HCT116 (cell line): ENCODE results near the genes C9orf152, PTGR1 and DNAJC25.

DNA sequence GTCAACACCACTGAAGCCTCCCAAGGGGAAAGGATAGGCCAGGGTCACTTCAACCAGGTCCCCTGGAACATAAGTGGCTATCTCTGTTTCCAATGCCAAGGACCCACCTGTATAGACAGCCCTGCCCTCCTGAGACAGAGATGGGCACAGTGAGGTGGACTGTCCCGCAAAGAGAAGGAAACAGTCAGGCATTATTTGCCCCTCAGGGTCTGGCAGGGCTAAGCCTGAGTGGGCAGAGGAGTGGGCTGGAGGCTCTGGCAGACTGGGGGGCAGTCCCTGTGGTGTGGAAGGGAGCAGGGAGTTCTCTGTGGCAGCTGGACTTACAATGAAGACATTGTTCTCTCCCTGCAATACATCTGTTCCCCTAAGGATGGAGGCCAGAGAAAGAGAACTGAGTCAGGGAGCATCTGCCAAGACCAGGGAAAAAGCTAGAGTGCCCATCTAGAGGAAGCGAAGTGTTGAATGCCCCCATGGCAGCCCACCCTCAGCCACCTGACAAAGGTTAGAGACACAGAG, 76.3 kb downstream of the ACTL7B start:
- RRBS: no CpG with 5 or more reads among the region's 2 CpGs

DNA sequence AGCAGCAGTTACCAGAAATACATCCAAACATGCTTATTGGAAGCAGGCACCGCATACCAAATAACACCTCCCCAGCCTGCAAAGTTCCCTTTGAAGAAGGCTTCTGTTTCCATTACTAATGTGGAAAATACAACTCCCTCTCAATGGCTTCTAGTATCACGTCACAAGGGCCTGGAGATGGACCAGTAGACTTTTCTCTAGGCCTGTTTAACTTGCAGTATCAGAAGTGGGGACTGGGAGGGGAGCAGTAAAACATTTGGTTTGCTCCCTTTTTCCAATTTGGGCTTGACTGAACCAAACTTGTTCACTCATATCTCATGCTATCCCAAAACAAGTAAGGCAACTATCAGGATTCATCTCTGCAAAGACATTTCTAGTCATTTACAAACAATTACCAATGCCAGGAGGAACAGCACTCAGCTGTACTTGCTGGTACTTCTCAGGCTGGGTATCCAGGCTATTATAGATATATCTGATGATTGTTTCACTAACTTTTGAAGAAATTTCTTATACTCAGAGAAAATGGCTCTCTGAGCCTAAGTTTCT, 20.6 kb downstream of the TMEM245 start:
- RRBS: no CpG with 5 or more reads among the region's 2 CpGs

DNA sequence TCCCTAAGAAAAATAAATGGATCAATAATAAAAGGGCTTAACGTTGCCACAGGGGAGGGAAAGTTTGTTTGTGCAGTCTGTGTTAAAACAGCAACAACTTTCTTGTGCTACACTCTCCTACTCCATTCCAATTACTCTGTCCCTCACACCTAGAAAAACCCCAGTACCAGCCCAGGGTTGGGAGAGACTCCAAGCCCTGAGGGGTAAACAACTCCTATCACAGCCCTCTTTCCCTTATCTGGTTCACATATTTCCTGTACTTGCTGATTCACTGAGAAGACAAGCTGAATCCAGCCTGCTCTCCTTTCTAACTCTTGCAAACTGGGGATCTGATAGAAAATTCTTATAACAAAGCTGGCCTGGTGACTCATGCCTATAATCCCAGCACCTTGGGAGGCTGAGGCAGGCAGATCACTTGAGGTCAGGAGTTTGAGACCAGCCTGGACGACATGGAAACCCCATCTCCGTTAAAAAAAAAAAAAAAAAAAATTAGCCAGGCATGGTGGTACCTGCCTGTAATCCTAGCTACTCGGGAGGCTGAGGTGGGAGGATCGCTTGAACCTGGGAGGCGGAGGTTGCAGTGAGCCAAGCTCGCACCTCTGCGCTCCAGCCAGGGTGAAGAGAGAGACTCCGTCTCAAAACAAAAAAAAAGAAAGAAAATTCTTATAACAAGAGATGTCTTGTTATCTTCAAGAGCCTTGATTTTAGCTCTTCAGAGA, 44.6 kb downstream of the PTPN3 start:
- RRBS: no CpG with 5 or more reads among the region's 9 CpGs

GRCh38 chr9:109475405-109475956, 22.6 kb downstream of the PTPN3 start:
- RRBS: 94% methylated on average over 3 of the region's 7 CpGs

DNA sequence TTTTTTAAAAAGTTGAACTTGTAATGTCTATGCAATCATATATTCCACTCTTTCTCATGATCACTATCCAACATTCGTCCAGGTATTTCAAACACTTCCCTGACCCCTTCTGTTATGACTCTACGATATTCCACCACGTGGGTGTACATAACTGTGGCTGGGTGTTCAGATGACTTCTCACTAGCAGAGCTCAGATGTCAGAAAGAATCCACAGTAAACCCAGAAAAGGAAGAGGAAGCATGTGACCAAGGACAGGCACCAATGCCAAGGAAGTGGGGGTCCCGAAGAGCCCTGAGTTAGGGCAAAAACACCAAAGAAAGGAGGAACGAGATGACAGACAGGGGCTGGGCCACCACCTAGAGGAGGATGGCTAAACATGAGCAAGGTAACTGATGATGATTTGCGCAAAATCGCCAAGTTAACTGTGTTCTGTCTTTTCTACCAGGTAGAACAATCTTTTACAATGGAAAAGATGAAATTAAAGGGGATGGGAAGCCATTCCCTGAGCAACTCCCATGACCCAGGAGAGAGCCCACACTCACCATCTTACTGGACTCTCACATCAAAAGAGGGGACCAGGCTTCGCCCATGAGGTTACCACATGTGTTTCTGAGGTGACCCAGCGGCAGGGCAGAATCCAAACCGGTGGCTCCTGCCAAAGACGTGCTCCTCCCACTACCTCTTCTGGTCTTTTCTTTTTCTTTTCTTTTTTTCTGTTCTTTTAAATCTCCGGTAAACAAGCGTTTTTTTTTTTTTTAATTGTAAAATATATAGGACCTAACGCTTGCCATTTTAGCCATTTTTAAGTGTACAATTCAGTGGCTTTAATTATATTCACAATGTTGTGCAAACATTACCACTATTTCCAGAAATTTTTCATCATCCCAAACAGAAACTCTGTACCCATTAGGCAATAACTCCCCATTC, 19.6 kb downstream of the PTPN3 start:
- RRBS: over 99% methylated on average over 3 of the region's 14 CpGs

DNA sequence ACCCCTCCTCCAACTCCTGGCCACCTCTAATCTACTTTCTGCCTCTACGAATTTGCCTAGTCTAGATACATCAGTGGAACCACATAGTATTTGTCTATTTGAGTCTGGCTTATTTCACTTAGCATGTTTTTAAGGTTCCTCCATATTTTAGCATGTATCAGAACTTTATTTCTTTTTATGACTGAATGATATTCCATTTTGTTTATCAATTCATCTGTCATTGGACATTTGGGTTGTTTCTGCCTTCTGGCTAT, 19.0 kb downstream of the PTPN3 start:
- RRBS: no CpG with 5 or more reads among the region's 1 CpG

- RRBS: 2% methylated on average over 23 of the region's 58 CpGs
Measured at GRCh38 chr9:109499141-109500105, 1.3 kb upstream of the PTPN3 start.

GRCh38 chr9:109907278-109908297, 127.6 kb downstream of the PALM2AKAP2 start:
- RRBS: no CpG with 5 or more reads among the region's 10 CpGs

DNA sequence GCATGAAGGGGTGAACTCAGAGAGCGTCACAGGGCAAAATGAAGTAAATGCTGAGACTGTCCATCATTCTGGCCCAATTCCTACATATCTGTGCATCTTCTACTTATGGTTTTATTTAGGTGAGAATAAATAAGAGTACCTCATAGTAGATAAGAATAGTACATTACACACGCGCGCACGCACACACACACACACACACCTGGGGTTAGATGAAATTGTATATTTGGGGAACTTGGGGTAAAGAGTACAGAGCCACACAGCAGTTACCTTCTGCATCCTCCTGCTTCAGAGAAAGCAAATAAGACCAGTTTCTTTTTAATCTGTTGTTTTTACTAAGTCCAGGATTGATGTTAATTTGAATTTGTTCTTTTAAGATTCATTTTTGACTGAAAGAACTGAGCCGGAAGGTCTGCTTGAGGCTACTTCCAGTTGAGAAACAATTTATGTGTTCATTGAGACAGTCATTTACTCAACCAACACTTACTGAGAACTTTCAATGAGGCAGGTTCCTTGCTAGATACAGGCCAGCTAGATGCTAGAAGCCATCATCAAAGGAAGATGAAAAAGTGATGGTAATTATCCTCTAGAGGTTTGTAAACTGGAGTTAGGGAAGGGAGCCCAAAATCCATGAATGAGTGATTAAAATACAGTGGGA, 129.1 kb downstream of the PALM2AKAP2 start:
- RRBS: no CpG with 5 or more reads among the region's 6 CpGs

GRCh38 chr9:110048871-110049139, 159.2 kb downstream of the C9orf152 start:
- RRBS: no CpG with 5 or more reads among the region's 10 CpGs

DNA sequence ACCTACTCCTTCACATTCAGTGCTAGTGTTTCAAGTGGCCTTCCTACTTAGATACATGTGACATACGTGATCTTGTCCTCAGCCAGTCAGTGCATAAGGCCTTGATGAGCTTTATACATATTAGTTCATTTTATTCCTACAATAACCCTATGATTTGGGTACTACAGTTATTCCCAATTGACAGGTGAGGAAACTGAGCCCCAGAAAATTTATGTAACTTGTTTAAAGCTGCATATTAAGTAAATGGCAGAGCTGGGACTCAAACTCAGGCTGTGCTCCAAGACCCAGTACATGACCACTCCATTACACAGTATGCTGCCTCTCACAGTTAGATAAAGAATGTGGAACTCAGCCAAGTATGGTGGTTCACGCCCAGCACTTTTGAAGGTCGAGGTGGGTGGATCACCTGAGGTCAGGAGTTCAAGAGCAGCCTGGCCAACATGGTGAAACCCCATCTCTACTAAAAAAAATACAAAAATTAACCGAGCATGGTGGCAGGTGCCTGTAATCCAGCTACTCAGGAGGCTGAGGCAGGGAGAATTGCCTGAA, 2.5 kb downstream of the C9orf152 start:
- RRBS: no CpG with 5 or more reads among the region's 4 CpGs

DNA sequence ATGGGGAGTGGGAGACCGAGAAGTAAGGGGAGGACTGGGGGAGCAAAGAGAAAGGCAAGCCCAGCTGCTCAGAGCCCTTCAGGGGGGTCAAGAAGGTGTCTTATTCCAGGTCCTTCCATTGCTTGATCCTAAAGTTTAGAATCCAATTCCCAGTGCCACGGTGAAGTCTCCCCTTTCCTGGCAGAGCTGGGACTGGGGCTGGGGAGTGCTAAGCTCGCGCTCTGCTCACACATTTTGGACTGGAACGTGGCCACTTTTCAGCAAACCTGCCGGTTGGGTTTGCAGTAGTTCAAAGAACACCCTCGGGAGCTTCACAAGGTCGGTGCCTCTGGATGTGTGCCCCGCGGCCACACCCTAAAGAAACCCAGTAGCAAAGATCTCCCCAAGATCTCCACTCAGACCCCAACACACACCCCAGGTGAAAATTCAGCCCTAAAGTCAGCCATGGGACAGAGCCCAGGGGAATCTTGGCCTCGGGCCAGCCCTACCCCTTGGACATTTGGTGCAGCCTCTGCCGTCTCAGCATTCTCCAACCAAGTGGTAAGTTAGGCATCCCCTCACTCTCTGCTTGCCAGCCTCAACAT, at the start of gene C9orf152:
Gene C9orf152, minus strand, starts transcription at position 194 of the 584 bp plus-strand sequence.
- RRBS: no CpG with 5 or more reads among the region's 12 CpGs

DNA sequence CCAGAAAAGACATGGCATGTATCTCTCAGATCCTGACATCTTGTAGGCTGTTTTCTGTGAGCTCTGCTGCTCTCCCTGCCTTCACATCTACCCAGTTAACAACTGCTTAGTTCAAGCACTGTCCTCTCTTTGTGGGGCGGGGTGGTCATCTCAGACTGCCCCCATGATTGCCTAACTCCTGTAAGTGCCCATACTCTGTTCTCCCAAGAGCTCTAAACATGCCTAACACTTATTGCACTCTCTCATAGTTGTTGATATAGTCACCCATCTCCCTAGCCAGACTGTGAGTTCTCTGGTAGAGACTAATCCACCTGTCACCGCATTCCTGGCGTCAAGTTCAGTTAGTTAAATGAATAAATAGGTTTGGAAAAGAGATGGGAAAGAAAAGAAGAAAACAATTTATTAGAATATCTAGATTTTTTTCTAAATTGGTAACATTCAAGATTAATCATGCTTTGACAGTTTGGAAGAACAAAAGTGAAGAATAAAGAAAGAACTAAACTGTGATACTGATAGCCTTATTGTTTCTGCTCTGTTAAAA, 18.3 kb upstream of the MUSK start:
- RRBS: no CpG with 5 or more reads among the region's 3 CpGs

- RRBS: no CpG with 5 or more reads among the region's 4 CpGs
Measured at GRCh38 chr9:110928534-110929217, 109.6 kb downstream of the LPAR1 start.

- RRBS: no CpG with 5 or more reads among the region's 9 CpGs
Measured at GRCh38 chr9:110941296-110941747, 96.9 kb downstream of the LPAR1 start.

DNA sequence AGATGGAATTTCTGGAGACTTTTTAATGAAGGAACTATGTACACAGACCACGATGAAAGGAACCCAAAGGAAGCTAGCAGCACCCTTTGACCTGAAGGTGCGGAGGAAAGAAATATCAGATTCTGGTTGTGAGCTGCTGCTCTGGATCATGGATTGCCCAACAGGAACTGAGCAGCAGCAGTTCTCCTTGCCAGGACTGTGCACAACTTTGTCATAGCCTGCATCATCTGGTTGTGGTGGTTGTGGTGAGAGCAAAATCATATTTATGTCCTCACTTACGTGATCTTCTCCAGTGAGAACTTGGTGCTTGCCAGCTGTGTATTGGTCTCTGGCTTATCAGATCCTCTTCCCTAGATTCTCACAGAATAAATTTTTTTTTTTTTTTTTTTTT, 70.7 kb upstream of the LPAR1 start:
- RRBS: no CpG with 5 or more reads among the region's 3 CpGs

DNA sequence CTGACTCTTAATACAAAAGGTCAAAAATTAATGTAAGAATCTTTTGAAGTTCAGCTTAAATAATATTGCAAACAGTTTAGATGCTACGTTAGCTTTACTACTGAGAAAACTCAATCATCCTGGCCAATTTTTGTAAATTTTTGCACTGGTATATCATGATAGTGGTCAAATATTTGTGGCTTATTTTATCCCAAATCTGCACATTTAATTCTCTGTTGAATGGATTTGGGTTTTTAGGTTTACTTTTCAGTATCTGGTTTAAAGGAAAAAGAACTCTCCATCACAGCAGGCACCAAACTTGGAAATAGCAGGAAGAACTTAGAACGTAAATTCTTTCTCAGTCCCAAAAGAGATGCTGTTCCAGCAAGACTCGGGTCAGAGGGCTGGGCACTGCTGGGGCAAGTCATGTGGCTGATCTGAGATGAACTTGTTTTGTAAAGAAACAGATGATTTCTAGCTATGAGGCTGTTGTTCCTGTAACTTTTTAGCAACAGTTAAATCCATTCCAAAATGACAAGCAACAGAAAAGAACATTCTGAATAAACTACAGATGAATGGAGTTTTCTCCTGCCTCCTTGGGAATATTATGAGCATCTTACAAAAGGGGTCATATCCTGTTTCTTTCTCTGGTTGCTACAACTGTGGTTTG, 31.3 kb downstream of the OR2K2 start:
- RRBS: no CpG with 5 or more reads among the region's 3 CpGs

- RRBS: 38% methylated on average over 20 of the region's 76 CpGs
Measured at GRCh38 chr9:111598975-111600104, at the start of gene PTGR1. TSS of gene PTGR1 (minus strand) at chr9:111599647.

DNA sequence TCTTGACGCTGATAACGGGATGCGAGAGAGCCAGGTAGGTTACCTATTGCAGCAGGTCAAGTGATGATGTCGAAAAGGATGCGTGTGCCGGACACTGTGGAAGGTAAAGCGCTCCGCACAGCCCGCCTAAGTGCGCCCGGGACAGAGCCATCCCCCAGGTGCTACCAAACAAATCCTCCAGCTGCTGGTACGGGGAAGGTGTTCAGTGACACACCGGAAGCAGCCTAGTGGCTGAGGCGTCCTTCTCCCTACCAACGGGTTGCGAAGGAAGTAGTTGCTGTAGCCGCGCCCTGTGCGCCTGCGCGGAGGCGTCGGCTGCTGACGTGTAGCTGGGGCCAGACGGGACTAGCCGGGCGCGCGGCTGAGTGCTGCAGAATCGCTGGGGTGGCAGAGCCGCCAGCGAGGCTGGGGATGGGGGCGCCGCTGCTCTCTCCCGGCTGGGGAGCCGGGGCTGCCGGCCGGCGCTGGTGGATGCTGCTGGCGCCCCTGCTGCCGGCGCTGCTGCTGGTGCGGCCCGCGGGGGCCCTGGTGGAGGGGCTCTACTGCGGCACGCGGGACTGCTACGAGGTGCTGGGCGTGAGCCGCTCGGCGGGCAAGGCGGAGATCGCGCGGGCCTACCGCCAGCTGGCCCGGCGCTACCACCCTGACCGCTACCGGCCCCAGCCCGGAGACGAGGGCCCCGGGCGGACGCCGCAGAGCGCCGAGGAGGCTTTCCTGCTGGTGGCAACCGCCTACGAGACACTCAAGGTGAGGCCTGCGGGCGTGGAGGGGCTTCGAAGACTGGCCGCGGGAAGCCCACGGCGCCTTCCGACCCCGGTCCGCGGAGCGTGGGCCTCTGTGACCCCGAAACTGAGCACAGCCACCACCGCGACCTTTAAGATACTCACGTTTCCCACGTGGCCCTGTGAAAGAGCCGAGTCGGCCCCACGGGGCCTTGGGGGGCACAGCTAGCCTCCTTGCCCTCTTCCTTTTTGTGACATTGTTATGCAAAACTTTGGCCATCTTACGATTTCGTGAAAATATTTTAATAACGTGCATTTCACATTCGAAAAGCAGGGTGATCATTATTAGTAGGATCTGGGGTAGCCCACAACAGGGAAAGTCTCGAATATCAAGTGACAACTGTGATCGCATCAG, at the start of gene DNAJC25:
Gene DNAJC25, plus strand, starts transcription at position 338 of the 1,137 bp plus-strand sequence.
- RRBS: under 1% methylated on average over 17 of the region's 98 CpGs

DNA sequence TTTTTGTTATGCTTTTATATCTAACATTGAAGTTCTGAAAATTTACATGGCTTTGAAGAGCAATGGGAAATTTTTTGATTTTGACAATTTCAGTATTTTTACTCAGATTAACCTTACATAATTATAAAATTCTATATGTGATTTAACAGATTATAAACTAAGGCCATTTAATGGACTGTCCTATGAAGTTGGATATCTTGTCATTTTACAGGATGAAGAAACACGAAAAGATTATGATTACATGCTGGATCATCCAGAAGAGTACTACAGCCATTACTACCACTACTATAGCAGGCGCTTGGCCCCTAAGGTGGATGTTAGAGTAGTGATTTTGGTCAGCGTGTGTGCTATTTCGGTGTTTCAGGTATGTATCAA, 14.5 kb upstream of the GNG10 start:
- RRBS: no CpG with 5 or more reads among the region's 4 CpGs